Measurements from ENCODE around the gene CRHR2.

DNA sequence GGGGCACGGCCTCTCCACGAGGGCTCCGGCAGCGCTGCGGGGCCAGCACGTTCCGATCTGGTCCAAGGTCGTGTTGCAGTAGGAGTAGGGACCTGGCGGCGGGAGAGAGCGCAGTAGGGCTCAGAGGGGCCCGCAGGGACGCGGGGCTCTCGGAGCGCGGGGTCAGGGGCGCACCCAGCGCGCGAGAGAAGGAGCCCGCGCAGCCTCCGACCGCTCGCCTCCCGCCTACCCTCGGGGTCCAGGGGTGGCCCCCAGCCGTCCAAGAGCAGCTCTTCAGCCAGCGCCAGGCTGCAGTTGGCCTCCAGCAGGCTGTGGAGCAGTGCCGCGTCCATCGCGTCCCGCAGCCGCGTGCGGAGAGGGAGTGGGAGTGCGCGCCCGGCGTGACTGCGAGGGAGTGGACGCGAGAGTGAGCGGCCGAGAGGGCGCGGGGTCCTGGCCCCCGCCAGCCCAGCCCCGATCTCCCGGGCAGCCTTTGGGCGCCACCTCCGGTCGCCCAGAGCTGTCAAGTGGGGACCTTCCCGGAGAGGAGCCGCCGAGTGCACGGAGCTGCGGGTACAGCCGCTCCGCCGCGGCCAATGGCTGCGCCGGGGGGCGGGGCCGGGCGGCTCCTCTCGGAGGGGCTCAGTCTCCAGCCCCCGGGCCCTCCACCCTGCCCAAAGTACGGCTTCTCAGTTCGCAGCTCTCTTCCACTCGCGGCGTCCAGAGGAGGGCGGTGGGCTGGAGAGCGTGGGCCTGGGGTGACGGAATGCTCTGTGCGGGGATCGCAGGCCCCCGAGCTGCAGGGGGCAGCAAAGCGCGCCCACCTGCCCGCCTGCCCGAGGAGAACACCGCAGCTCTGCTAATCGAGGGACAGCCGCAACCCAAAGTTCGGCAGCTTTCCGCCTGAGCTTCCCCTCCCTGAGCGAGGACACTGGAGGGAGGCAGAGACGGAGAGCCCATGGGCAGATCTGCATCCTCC lies at the start of gene CRHR2:
TSS of gene CRHR2 (minus strand) at position 508 of the 958 bp plus-strand sequence.
- PRO-cap = no peak
- RAMPAGE, long total RNA = no peak

DNA sequence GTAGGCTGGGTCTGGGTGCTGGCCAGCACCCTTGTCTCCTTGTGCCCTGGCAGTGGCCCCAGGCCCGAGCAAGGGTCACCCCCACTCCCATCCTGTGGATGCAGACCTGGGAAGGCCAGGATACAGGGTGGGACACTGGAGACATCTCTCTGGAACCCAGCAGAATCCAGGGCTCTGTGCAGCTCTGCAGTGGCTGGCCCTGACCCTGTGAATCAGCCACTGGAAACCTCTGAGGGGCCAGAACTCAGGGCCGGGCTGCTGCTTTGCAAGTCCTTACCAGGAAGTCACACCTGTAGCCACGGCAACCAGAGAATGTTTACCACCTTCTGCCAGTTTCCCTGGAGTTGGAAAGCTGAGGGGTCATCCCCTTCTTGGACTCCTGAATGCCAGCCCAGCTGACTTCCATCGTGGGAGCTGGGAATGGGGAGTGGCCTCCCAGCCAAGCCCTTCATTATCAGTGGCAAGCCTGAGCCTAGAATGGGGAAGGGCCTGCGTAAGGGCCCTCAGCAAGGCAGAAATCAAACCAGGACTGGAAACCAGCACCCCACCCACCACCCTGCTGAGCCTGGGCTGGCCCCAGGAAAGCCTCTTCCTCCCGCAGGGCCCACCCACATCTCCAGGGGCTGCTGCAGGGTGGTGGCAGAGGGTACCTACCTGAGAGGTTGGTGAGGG lies 6.4 kb upstream of the CRHR2 start:
- PRO-cap = no peak
- RAMPAGE, long total RNA = no peak

DNA sequence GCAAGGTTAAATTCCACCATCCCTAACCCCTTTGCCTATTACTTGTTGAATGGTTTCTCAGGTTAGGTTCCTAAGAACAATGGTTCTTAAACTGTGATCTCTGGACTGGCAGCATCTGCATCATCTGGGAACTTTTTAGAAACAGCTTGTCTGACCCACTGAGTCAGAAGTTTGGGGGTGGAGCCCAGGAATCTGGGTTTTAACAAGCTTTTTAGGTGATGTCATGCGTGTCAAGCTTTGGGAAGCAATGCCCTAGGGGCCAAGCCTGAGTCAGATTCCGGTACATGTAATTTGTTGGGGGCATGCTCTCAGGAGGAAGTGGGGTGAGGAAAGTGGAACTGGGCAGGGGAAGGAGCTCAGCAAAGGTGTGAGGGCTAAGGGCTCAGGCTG lies 28.3 kb downstream of the MINDY4 start:
- PRO-cap = no peak
- RAMPAGE, long total RNA = no peak

- PRO-cap = no peak
- RAMPAGE, long total RNA = no peak
These were observed 41.6 kb upstream of the AQP1 start for GRCh38 chr7:30869917-30870680.

- PRO-cap = no peak
- RAMPAGE, long total RNA = no peak
These were observed 25.0 kb upstream of the GHRHR start for GRCh38 chr7:30938704-30939271.

DNA sequence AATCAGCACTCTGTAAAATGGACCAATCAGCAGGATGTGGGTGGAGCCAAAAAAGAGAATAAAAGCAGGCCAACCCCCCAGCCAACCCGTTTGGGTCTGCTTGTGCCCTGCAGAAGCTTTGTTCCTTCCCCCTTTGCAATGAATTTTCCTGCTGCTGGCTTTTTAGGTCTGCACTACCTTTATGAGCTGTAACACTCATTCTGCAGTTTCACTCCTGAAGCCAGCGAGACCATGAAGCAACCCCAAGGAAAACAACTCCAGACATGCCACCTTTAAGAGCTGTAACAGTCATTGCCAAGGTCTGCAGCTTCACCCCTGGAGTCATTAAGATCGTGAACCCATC lies 135.3 kb upstream of the PDE1C start:
- PRO-cap = no peak
- RAMPAGE, long total RNA = no peak

- PRO-cap = no peak
- RAMPAGE, long total RNA = no peak
These were observed 26.5 kb downstream of the AVL9 start for GRCh38 chr7:32521721-32522236.

DNA sequence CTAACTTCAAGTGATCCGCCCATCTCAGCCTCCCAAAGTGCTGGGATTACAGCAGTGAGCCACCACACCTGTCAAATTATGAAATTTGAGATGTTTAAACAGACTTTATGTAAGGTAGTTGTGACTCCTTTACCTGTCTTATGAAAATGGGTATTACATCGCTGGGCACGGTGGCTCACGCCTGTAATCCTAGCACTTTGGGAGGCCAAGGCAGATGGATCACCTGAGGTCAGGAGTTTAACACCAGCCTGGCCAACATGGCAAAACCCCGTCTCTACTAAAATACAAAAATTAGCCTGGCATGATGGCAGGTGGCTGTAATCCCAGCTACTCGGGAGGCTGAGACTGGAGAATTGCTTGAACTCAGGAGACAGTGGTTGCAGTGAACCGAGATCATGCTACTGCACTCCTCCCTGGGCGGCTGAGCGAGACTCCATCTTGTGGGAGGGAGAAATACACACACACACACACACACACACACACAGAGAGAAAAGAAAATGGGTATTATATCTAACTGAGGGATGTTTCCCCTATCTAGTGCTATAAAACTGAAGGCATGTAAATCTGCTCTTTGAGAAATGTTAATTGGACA lies 28.9 kb downstream of the AVL9 start:
- PRO-cap = no peak
- RAMPAGE, long total RNA = no peak

- PRO-cap = no peak
- RAMPAGE, long total RNA = no peak
These were observed 92.0 kb downstream of the AVL9 start for GRCh38 chr7:32587100-32587900.

DNA sequence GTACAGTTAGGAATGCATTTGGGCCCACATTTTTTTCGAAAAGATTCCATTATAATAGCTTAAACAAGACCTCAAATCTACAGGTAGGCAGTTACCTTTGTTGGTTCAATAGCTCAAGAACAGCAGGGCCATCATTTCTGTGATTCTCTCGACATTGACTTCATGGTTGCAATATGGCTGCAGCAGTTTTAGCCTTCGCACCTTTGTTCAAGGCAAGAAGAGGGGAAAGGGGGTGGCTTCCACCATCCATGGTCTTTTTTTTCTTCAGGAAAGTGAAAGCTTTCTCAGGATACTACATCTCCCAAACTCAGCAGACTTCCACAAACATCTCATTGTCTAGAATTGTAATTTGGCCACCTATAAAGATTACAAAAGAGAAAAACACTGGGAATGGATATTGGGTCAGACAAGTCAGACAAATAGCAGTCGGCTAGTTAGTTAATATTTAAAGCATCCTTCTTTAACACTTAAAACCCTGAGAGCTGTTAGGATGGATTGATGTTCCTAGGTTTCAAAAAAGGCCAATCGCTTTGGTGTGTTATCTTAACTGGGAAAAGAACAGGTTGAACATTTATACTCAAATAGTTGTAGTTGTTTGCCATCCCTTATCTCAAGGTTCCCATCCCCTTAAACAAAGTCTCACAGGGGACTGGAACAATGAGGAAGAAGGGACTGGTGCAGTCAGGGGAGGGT lies 2.3 kb upstream of the KBTBD2 start:
- PRO-cap = no peak
- RAMPAGE, long total RNA = no peak

DNA sequence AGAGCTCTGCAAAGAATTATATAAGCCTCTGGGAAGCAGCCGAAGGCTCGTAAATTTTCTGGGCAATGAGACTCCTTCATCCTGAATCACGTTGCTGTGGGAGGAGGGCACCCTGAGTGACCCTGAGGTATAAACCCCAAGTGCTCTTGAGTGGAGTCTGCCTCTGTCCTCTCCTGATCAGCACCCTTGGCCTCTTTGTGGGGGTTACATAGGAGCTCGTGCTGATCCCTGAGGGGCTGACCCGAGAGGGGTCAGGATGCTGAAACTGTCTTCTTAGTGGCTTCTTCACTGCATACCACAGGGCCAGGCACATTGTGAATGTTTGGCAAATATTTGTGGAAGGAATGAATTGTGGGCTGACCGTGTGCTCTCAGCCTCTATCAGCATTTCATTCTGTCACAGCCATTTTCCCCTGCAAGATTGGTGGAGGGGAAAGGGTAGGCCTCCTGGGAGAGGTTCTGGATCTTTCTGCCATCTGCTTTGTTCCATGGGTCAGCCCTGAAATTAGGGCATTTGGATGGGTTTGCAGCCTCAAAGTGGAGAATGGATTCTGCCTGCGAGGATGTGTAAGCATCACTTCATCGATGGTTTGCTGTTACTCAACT lies 34.1 kb downstream of the FKBP9 start:
- PRO-cap = no peak
- RAMPAGE, long total RNA = no peak

GRCh38 chr7:32999567-33000315 lies 42.5 kb downstream of the FKBP9 start:
- PRO-cap = no peak
- RAMPAGE, long total RNA = no peak

DNA sequence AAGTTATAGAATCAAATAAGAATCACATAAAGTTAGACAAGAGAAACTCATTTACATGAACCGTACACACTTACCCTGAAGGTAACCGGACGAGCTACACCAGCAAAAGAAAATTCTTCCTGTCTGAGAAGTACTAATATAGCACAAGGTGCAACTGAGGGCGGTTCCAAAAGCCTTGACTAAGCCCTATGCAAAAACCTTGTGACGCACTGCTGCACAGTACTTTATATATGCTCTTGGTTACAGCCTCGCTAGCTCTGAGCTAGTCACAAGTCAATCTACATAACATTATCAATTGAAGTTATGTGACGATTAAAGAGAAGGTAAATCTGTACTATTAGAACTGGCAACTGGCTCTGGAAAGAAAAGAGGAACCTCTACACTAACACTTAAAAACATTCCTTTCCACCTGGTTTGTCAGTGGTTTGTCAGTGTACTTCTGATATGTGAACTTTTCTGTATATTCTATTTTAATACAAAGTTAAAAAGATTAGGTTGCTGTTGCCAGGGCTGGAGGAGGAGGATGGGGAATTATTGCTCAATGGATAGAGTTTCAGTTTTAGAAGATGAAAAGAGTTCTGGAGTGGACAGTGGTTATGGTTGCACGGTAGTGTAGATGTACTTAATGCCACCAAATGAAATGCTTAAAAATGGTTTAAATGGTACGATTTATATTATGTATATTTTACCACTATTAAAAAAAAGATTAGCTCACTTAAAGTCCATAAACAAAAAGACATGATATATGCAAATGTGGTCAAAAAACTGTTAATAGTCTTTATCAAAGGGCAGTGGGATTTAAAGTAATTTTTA lies 21.6 kb downstream of the NT5C3A start:
- PRO-cap = bidirectional peak, plus-strand start at position 254 of the sequence, minus-strand start at position 113 of the sequence
- RAMPAGE, long total RNA = no peak

GRCh38 chr7:33725826-33726229 lies 179.5 kb upstream of the BMPER start:
- PRO-cap = no peak
- RAMPAGE, long total RNA = no peak

GRCh38 chr7:33761339-33762004 lies 143.9 kb upstream of the BMPER start:
- PRO-cap = no peak
- RAMPAGE, long total RNA = no peak

- PRO-cap = no peak
- RAMPAGE, long total RNA = no peak
These were observed 1.6 kb upstream of the BMPER start for GRCh38 chr7:33903704-33904246.

DNA sequence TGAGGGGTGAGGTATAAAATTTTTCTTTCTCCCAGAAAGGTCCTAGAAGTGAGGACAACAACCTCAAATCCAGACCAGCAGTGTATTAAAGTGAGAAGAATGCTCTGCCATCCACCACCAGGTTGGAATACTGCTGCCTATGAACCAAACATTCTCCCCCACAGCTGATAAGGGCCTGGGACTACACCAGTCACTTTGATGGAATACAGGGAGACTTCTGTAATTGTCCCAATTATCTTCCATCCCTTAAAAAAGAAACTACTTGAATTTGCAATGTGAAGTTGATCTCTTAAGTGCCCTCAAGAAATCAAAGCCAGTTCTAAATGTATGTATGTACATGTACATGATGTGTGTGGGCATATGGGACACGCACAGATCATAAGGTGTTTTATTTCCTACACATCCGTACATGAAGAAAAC lies 2.9 kb downstream of the TBX20 start:
- PRO-cap = no peak
- RAMPAGE, long total RNA = no peak

DNA sequence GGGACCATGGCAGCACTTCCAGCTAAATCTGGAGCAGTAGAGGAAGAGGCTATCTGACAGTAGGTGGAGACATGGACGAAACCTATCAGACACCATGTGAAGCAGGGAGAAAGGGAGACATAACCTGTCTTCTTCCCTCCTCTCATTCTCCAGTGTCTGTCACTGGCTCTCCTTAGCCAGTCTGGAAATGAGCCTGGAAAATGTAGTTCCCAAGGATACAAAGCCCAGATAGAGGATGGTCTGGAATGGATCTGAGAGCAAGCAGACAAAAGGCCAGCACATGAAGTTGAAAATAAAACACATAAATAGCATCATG lies 33.7 kb upstream of the HERPUD2 start:
- PRO-cap = no peak
- RAMPAGE, long total RNA = no peak

DNA sequence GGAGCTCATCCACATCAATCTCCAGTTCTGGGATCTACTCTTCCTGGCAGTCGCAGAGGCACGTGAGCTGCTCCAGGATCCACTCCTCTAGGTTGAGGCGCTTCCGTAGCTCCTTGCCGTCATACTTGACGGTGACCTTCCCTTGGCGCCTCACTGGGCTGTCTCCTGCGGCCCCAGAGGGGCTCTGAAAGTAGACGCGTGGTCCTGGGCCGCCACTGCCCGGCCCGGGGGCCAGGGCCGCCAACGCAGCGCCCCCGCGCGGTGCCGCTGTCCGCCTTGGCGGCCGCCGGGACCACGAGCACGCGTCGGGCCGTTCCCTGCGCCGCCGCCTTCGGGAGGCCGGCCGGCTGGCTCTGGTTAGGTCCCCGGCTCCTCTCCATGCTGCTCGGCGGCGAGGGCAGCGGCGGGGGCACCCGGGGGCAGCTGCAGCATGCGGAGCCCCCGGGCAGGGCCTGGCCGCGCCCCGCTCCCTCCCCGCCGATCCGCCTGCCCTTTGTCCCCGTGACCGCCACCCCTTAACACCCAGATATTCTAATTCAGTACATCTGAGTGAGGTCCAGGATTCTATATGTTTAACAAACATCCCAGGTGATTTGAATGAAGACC lies 170.5 kb downstream of the SEPTIN7 start:
- PRO-cap = no peak
- RAMPAGE, long total RNA = no peak

DNA sequence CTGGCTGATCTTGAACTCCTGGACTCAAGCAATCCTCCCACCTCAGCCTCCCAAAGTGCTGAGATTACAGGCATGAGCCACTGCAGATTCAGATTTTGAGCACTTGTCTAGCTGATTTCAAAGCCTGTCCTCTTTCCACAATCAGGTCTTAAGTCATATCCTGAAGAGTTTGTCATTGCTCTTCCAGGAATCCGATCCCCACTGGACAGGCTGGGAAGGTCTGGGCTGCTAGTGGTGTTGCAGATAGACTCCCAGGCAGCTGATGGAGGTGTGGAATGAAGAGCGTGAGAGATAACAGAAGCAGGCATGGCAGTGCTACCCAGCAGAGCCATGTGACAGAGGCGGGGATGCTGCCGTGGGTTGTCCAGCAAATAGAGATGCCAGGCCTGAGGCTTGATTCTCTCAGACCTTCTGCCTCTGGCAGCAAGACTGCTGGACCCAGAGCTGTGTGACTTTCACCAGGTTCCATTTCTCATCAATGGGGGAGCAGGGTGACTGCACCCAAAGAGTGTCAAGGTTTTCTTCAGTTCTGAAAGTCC lies 116.5 kb upstream of the EEPD1 start:
- PRO-cap = no peak
- RAMPAGE, long total RNA = no peak